Measurements from ENCODE around the gene TGFB3.

- PRO-cap, result no peak
- RAMPAGE, long total RNA, result no peak
These were observed 894 bp upstream of the FLVCR2 start for GRCh38 chr14:75577422-75578029.

GRCh38 chr14:75631429-75631956, 29.2 kb downstream of the ERG28 start:
- PRO-cap, result no peak
- RAMPAGE, long total RNA, result no peak

- PRO-cap, result no peak
- RAMPAGE, long total RNA, result no peak
These were observed 10.0 kb downstream of the ERG28 start for GRCh38 chr14:75650599-75651180.

GRCh38 chr14:75723612-75724354, 62.7 kb downstream of the TTLL5 start:
- PRO-cap, result no peak
- RAMPAGE, long total RNA, result no peak

DNA sequence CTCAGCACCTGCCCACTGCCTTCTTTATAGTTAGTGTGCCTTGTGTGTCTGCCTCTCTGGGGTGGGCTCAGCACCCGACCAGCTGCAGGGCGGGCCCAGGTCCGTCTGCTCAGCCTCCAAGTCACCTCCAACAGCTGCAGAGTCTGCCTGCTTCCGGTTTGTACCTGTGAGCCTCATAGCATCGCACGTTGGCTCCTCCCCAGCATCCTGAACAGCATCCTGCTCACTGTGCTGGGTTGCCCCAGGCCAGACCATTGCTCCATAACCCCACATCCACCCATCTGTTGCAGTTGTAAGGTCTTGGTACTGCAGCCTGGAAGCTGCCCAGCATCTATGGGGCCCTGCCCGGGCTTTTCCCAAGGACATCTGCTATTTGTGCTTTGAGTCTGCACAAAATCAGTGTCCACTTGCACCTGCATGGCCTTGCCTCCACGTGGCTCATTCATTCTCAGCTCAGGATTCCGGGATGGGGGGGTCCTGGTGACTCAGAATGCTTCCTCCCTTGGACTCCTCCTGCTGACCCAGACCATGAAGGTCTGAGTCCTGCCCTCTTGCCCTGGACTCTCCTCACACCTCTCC, 3.4 kb downstream of the TGFB3 start:
- PRO-cap, result no peak
- RAMPAGE, long total RNA, result no peak

- PRO-cap, result bidirectional peak, plus-strand start at chr14:75982092, minus-strand start at chr14:75981969
- RAMPAGE, long total RNA, result start-site peak on the minus strand at chr14:75981912-75981930, 17 reads
These were observed at the start of gene TGFB3 for GRCh38 chr14:75981803-75982223. Gene TGFB3, minus strand, starts transcription at chr14:75981995.

- PRO-cap, result no peak
- RAMPAGE, long total RNA, result no peak
These were observed 76.6 kb upstream of the GPATCH2L start for GRCh38 chr14:76075167-76075560.

GRCh38 chr14:76309982-76310510, 65.9 kb upstream of the ESRRB start:
- PRO-cap, result no peak
- RAMPAGE, long total RNA, result no peak

DNA sequence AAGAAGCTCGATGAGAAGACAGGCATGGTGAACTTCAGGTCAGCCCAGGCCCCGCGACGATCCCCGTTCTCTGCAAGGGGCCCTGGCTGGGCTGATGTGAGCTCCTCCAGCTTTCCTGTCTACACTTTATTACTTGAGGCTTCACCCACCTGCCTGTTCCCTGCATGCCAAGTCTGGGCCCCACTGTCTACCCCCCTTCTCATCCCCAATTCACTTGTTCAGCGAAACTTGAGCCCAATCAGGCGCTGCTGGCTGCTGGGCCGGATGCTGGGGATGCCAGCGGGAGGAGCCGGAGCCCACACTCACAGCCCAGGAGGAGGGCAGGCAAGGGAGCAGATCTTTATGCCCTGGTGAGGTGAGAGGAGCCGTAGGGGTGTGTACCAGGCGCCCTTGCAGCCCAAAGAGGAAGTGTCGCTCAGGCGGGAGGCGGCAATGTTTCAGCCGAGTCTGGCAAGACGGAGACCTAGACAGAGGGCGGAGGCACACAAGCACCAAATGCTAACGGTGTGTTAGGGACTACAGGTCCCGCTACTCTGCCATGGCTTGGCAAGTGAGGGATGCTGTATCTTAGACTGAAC, 41.3 kb downstream of the LRRC74A start:
- PRO-cap, result no peak
- RAMPAGE, long total RNA, result no peak

DNA sequence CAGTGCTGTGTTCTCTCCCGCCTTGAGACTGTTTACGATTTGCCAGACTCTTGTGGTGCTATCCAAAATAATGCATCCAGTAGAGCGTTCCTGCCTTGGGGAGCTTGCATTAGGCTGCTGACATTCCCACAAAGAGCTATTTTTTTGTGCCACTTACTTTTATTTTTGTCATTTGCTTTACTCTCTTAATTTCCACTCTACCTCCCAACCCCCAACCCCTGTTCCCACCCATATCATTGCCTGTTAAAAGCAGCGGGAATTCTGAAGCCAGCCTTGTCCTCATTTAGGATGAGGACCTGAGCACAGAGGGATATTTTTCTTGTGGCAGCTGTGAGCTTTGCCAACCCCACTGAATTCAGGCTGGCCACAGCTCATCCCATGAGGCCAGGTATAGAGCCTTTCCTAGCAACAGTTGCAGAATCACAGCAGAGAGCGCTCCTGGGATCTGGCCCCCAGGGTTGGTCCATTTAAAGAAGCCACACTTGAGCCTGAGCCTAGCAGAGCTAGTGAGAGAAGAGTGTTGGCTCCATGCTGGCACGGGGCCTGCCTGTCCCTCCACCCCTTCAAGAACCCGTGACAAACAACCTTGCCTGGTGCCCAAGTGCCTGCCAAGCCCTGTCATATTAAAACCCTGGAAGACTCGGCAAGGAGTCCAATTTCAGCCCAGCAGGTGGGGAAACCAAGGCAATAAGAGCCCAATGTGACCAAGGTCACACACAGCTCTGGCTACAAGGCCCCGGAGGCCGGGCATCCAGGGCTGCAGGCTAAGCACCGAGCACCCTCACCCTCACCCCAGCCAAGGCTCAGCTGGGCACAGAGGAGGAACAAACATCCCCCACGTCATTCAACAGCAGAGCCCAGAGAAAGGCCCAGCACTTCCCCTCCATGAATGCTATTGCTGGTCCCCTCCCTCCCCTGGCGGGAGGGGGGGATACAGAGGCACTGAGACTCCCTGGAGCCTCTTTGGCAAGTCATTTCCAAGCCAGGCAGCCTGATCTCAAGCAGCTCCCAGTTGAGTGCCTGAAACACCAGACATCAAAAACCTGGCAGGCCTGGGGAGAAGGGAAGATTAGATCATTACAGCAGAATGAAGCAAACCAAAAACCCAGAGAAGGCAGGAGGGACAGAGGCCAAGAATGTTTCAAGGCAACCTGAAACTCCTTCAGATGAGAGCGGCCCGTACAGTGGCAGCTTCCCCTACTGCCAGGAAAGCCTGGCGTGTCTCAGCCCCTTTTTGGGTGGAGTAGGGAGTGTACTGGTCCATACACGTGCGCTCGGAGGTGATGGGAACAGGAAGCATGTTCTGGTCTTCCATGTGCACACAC, 91.7 kb downstream of the LRRC74A start:
- PRO-cap, result no peak
- RAMPAGE, long total RNA, result no peak

DNA sequence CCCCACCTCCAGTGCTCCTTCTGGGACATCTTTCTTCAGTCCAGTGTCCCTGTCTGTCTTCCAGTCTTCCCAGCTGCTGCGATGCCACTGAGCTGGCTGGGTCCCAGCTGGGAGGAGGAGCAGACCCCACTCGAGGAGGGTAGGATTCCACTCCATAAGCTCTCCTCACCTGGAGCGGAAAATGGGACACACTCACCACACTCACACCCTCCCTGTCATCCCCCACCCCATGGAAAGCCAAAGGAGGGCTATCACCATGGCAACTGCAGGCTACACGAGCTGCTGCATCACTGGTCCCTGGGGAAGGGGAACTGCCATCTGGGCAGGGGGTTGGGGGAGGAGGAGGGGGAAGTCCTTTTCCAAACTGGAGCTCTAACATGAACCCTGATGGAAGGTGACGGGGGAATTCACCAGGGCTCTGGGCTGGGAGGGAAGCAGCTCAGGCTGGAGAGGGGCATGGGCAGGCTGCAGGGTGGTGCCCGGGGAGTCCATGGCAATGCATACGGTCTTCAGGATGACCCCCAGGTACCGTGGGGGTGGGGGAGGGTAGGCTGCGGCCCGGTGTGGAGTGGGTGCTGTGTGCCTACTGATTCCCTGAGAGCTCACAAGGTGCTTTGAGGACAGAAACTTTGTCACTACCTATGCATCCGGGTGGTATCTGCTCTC, 94.4 kb downstream of the LRRC74A start:
- PRO-cap, result no peak
- RAMPAGE, long total RNA, result no peak

GRCh38 chr14:76924400-76925118, 98.4 kb downstream of the LRRC74A start:
- PRO-cap, result no peak
- RAMPAGE, long total RNA, result no peak

DNA sequence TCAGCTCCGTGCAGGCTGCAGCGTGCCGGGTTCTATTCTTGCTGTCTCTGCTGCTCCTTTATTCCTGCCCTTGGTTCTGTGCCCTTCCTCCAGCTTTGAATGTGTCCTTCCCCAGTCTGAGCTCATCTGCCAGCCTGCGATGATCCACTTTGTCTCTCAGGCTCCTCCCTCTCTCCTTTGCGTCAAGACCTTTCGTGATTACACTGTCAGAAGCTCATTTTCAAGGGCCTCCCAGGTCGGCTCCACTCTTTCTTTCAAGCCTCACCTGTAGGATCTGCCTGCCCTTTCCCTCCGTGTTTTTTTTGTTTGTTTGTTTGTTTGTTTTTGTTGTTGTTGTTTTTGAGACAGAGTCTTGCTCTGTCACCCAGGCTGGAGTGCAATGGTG, 98.5 kb downstream of the IRF2BPL start:
- PRO-cap, result unidirectional peak, minus-strand start at position 128 of the sequence
- RAMPAGE, long total RNA, result no peak

DNA sequence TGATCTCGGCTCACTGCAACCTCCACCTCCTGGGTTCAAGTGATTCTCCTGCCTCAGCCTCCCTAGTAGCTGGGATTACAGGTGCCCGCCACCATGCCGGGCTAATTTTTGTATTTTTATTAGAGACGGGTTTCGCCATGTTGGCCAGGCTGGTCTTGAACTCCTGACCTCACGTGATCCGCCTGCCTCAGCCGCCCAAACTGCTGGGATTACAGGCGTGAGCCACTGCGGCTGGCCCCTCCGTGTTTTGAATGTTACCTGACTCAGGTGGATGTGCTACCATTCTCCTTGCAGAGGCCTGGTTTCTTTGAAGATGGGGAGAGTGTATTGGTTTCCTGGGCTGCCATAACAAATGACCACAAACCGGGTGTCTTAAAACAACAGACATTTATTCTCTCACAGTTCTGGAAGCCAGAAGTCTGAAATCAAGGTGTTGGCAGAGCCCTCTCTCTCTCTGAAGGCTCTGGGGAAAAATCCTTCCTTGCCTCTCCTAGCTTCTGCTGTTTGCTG, 98.0 kb downstream of the IRF2BPL start:
- PRO-cap, result no peak
- RAMPAGE, long total RNA, result no peak

DNA sequence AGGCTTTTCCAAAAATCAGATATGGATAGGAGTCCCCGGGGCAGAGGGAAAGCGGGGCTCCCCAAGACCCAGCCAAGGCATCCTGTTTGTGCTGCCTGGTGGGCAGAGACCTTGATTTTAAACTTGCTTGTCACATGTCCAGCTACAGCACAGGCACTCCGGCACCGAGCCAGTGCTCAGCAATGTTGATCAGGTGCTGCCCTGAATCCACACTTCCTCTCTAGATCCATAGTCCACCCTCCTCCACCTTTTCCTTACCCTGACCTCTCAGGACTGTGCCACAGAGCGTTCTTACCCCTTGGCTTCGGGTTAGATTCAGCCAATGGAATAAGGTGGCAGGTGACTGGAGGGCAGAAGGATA, 80.3 kb downstream of the IRF2BPL start:
- PRO-cap, result no peak
- RAMPAGE, long total RNA, result no peak

DNA sequence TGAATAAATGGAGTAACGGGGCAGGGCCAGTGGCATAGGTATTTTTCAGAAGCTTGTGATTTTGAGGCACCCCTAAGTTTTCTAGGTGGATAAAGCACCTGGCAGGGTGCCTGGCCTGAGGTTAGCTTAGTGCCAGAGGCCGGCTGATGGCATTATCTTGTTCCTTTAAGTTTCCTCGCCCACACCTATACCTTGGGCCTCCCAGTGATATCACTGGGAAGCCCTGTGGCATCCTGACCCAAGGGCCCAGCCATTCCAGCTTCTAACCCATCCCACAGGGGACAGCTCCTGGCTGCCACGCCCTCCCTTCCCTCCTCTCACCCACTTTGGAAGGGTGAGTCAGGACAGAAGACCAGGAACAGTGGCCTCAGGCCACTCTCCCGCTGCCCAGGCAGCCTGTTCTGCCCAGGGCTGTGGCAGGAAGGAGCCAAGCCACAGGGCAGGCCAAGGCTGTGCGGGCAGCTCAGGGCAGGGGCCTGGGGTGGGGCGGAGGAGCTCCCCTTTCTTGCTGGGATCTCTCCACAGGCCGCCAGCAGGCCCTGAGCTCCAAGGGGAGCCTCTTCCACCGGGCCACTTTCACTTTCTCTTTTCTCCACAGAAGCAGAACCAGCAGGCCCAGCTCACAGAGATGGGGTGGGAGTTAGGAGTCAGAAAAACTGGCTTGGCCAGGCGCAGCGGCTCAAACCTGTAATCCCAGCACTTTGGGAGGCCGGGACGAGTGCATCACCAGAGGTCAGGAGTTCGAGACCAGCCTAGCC, 75.1 kb downstream of the IRF2BPL start:
- PRO-cap, result bidirectional peak, plus-strand start at position 347 of the sequence, minus-strand start at position 391 of the sequence
- RAMPAGE, long total RNA, result no peak

GRCh38 chr14:76956327-76957120, 72.0 kb downstream of the IRF2BPL start:
- PRO-cap, result bidirectional peak, plus-strand start at chr14:76956873, minus-strand start at chr14:76956775
- RAMPAGE, long total RNA, result no peak

DNA sequence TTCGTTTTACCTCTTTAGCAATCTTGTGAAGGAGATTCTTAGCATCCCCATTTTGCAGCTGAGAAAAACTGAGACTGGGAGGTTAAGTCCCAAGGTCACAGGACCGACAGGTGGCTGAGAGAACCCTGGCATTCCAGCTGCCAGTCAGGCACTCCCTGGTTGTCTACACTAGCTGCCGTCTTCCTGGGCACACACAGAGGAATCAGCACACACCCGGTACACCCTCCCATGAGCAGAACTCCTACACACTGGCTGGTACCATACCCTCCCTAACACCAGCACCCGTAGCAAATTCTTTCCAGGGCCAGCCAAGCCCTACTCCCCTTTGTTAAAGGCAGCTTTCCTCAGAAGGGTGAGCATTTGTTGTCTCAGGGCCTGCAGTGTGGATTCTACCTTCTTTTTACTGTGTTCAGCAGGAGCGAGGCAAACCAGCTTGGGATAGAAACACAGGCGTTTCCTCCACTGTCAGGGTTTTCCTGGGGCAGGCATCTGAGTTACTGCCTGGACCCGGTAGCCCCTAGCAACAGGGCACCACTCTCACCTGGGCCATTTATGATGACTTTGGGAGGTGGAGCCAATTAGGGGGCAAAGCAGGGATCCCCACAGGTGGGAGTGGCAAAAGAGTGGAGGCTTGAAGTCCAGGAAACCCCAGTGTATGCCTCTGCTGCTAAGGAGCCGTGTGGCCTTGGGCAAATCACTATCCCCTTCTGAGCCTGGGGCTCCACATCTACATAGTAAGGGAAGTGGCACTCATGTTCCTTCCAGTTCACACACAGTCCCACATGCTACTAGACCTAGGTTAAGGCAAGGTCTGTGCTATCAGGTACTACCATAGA, 70.1 kb downstream of the IRF2BPL start:
- PRO-cap, result no peak
- RAMPAGE, long total RNA, result no peak

DNA sequence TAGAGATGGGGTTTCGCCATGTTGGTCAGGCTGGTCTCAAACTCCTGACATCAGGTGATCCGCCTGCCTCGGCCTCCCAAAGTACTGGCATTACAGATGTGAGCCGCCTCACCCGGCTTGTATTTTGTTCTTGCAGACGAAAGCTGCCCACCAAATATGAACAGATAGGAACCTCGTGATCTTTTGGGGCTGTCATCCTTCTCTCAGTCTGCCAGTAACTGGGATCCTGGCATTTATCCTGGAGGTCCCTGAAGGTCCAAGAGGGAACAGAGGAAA, 68.6 kb downstream of the IRF2BPL start:
- PRO-cap, result no peak
- RAMPAGE, long total RNA, result no peak

DNA sequence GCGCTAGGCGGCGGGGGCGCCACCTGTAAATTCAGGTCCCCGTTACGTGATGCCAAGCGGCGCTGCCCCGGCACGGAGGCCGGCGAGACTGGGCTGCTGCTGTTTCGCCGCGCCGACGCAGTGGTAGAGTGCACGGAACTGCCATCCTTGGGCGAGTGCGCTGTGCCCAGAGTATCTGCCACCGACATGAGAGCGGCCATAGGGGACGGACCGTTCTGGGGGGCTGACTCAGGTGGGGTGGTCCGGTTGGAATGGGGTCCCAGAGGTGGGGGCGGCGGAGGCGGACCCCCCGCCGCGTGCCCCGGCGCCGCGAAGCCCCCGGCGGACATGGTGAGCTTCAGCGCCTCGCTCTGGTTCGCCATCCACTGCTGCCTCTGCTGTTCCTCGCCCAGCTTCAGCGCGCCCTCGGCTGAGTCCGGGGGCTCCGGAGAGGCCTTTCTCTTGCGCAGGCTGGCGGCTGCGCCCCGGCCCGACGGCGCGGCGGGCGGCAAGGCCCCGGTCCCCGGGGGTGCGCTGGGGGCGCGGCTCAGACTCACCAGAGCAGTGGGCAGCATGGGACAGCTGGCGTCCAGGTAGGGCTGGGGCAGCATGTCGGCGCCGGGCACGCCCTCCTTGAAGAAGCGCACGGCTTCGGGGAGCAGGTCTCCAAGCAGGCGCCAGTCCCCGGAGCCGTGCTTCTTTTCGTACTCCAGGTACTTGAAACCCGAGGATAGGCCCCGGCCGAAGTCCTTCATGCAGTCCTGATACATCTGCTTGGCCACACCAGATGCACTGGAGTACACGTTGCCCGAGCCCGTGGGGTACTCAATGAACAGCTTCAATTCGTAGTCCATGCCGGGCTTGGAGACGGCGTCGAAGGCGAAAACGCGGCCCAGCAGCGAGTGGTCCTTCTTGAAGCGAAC, 2.5 kb downstream of the IRF2BPL start:
- PRO-cap, result no peak
- RAMPAGE, long total RNA, result no peak

Measured in vagina (tissue), 1 donor.